Neuron (in vitro differentiated cells): ENCODE results near the genes PDE6G, PPP1R27, ALYREF and PCYT2.

DNA sequence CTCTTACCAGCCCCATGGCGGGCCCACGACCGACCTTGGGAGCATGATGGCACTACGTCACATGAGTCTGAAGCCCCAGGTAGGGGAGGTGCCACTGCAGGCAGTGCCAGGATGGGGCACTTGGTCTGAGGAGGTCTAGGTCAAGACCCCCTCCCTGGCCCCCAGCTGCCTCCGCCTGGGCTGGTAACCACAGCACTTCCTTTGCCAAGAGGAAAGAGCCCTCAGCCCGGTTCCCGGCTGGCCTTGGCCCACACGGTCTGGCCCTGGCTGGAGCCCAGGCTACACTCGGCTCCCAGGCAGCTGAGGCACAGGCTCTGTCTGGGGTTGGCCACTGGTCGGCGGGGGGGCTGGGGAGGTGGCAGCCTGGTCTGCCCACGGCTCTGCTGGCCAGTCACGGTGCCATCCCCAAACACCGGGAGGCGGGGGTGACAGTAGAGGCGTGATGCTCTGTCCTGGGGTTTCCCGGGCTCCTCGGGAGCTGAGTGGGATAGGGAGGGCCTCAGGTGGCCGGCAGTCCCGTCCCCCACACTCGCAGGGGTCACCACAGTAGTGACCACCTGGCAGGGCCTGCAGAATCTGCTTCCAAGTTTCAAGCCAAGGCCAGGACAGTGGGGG, 25.9 kb downstream of the BAHCC1 start:
- PRO-cap, result no peak

DNA sequence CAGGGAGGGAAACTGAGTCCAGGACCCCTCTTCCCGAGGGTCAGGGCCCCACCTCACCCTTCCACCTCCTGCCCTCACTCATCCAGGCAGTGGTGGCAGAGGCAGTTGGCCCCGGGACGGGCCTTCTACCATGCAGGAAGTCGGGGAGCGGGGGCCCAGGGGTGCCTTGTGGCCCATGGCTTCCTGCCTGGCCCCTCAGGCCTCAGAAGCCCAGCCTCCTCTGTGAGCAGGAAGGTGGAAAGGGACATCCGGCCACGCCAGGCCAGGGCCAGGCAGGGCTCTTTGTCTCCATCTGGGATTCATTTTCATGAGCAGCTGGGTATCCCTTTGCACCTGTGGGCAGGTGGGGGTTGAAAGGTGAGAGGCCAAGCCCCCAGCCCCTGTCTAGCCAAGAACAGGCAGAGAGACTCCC, 58.5 kb downstream of the BAHCC1 start:
- PRO-cap, result no peak

DNA sequence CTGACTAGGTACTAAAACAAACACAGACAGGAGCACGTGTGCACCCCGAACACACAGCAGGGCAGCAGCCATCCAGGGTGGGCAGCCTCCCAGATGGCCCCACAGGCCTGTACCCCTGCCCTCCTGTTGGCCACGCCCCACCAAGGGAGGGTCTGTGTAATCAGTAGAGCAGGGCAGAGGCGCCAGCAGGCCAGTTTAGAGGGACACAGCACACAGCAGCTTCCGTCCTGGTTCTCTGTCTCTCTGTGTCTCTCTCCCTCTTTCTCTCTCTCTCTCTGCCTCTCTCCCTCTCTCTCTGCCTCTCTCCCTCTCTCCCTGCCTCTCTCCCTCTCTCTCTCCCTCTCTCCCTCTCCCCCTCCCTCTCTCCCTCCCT, 21.4 kb downstream of the ACTG1 start:
- PRO-cap, result no peak

GRCh38 chr17:81494844-81495549, 17.6 kb downstream of the ACTG1 start:
- PRO-cap, result no peak

GRCh38 chr17:81509966-81510861, 2.4 kb downstream of the ACTG1 start:
- PRO-cap, result no peak

DNA sequence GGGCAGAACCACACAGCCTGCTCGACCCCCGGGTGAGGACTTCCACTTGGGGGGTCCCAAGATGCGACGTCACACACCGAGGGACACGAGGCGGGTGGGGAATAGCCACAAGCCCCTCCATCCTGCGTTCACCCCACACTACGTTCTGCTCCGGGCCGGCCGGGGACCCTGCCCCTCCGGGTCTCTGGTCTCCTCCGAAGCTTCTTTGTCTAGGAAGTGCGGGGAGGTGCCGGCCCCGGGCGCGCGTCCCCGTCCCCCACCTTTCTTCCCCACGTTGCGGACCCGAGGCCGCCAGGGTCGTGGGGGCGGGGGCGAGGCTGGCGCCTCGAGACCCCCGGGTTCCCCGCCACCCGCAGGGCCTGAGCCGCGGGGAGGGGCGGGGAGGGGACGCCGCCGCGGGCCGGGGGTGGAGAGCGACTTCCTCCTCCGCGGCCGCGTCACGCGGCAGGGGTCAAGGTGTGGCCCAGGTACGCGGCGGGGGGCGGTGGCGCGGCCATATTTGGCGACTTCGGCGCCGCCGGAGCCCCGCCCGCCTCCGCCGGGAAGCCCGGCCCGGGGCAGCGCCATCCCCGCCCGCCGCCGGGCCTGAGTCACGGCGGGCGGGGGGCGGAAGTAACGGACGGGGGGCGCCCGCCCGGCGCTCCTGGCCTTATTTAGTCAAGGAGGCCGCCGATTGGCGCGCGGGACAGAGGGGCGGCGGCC, 1.8 kb upstream of the ACTG1 start:
- PRO-cap, result bidirectional peak, plus-strand start at position 136 of the sequence, minus-strand start at position 186 of the sequence; bidirectional peak, plus-strand start at position 466 of the sequence, minus-strand start at position 460 of the sequence; bidirectional peak, plus-strand start outside the sequence, minus-strand start at position 594 of the sequence

DNA sequence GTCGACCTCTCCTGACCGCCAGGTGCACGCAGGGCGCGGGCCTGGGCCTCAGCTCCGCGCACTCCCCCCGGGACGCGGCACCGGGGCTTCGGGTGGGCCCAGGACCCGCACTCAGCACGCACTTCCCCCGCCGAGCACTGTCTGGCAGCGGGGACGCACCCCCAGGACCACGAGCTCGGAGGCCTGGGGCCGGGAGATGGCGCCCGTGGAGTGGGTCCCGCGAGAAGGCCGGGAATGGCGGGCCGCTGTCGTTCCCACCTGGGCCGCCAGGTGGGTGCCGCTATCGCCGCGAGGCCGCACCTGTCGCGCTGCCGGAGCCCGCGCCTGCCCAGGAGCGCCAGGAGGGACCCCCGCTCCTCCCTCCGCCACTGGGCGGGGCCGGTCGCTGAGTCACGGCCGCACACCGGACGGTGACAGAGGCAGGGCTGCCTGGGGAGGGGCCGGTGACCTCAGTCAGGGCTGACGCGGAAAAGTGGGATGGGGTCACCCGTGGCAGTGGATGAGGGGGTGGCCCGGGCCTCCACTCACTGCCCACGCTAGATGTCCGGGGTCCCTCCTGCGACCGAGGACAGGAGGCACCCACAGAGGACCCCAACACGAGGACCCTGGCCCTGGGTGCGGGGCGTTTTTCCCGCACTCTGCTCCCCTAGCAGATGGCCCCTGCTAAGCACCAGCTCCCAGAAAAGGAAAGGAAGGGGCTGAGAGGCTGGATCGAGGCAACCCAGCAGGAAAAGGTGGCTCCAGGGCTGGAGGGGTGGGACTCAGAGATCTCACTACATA, 6.8 kb upstream of the ACTG1 start:
- PRO-cap, result no peak

DNA sequence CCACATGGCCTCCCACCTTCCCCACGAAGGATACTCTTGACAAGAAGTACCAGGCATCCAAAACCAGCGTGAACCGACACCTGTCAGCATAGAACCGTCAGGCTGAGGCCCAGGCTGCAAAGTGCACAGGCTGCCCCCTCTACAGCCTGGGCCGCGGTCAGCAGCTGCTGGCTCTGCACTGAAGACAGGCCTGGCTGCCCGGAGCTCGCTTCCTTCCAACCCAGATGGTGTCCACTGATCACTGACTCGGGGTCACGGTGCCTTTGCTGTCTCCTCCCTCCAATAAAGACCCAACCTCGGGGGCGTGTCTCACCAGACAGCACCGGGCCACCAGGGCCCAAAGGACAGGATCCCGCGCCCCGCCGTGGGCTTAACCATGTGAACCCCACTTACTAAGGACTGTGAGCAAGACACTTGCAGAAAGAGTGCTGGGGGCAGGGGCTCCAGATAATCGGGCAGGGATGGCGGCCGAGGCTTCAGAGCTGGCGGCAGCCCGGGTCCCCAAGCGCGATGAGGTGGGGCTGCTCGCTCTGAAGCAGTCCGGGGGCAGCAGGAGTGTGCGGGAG, 731 bp downstream of the FAAP100 start:
- PRO-cap, result bidirectional peak, plus-strand start at position 315 of the sequence, minus-strand start at position 243 of the sequence

- PRO-cap, result no peak
Observed at GRCh38 chr17:81566150-81567170, 14.3 kb upstream of the FAAP100 start.

DNA sequence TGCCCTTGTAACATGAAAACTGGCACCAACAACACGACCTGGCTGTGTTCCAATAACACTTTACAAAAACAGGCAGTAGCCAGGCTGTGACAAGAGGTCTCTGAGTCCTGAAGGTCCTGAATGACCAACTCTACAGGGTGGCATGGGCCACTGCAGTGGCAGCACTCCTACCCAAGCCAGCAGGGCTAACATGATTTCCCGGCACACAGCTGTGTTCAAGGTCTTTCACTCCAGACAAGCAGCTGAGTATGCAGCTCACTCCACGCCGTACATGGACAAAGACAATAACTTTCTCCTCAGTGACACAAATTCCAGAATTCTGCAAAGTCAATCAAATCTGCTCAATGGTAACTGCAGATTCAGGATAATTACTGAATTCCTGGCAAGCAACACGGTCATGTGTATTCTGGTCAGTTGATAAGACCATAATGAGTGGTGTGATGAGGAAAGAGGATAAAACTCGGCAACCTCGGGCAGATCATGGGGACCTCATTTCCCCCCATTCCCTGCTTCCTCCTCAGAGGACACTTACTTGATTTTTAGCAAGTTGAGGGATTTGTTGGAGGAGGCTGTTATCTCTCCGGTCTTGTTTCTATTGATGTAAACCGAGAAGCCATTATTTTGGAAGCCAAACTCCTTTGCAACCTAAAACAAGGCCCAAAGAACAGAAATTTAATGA, 15.1 kb downstream of the NPLOC4 start:
- PRO-cap, result no peak

DNA sequence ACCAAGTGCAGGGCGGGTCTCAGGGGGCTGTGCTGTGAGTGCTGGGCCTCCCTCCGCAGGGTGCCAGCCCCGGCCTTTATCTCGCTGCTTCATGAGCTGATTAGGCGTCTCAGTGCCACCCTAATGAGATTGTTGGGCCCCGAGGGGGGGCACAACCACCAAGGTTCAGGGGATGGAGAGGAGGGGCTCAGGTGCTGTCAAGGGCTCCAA, at the start of gene PDE6G:
TSS of gene PDE6G (minus strand) at position 52 of the 210 bp plus-strand sequence.
- PRO-cap, result no peak

- PRO-cap, result no peak
Observed at GRCh38 chr17:81665166-81665738, 1.2 kb downstream of the OXLD1 start.

DNA sequence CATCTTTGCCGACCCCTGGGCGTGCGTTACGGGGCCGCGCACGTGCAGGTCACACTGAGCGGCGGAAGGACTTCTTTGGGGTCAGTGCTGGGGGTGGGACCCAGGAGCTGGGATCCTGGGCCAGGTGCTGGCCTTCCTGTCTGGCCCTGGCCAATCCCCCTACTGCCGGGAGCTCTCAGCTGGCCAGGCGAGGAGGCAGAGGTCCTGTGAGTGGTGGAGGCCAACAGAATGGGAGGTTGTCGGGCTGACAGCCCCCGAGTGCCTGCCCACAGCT, 2.0 kb downstream of the SLC25A10 start:
- PRO-cap, result bidirectional peak, plus-strand start outside the sequence, minus-strand start at position 164 of the sequence

GRCh38 chr17:81735160-81736531, 23.6 kb downstream of the SLC25A10 start:
- PRO-cap, result no peak

DNA sequence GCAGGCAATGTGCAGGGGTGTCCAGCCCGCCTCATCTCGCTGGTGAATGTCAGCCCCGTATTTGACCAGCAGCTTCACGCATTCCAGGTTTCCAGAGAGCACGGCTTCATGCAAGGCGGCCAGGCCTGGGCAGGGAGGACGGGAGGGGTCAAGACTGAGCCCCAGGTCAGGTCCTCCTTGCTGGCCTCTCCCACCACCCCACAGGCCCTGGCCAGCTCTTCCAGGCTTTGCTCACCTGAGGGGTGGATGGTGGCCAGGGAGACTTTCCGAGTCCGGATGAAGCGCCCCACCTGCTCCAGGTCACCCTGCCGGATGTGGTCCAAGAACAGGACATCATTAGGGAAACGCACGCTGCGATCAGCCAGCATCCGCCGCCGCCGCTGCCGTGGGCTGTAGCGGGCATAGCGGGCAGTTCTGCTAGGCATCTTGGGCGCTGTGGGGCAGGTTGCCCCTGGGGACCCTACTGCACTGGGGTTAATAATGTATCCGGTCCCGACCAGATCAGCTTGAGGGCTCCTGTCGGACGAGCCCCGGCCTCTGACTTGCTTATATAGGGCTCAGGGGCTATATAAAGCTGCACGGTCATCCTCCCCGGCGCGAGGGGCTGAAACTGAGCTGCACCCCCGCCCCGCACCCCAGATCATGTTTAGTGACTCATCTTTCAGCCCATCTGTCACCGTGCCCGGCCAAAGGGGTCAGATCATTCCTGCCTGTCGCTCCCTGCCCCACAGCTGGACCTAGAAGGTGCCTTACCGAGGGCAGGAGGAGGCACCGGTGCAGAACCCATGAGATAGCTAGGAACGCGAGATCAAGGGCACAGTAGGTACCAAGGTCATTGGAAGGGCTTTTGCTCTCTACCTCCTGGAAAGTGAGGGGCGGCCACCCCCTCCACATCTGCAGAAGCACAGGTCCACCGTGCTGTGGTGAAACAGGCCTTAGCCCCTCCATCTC, at the start of gene PPP1R27:
TSS of gene PPP1R27 (minus strand) at position 522 of the 951 bp plus-strand sequence.
- PRO-cap, result no peak

- PRO-cap, result no peak
Observed at GRCh38 chr17:81841266-81842047, 6.6 kb upstream of the PPP1R27 start.

- PRO-cap, result no peak
Observed at GRCh38 chr17:81858245-81859033, 1.9 kb downstream of the P4HB start.

GRCh38 chr17:81869170-81870318, 1.6 kb downstream of the ARHGDIA start:
- PRO-cap, result unidirectional peak, plus-strand start at chr17:81869547

DNA sequence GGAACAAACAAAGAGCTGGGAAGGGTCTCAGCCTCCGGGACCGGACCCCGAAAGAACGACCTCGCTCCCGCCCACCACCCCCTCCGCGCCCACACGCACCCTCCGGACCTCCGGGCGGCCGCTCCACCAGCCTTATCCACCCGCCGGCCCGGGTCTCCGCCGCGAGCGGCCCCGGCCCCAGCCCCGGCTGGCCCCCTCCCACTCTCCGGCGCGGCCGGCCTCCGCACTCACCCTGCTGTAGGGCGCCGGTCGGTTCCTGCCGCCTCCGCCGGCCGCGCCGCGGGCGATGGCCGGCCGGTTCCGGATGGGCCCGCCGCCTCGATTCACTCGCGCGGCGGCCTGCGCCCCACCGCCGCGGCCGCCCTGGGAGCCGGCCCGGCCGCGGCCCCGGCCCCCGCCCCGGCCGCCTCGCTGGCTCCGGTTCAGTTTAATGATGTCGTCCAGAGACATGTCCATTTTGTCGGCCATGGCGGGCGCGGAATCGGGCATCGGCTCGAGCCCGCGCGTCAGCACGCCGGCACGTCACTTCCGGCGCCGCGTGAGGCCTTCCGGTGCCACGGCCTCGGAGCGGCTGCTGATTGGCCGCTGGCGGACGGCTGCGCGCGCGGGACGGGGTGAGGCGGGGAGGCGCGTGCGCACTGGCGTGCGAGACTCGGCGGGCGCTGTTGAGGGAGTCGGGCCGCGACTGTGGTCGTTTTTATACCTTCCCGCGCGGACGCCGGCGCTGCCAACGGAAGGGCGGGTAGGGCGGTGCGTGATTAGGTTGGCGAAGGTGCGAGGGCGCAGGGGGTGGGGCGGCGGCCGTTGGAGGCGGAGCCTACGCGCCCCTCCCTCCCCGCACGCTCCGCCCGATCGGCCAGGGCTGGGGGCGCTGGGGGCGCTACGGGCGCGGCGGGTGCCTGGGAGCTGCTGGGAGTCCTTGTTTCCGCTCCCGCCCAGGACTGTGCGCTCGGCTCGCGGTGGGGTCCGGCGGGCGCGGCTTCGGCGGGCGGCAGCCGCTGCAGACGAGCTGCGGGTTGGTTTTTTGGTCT, at the start of gene ALYREF:
TSS of gene ALYREF (minus strand) at position 495 of the 1,031 bp plus-strand sequence.
- PRO-cap, result bidirectional peak, plus-strand start at position 632 of the sequence, minus-strand start at position 495 of the sequence; bidirectional peak, plus-strand start at position 922 of the sequence, minus-strand start at position 947 of the sequence

- PRO-cap, result unidirectional peak, minus-strand start at chr17:81911399
Observed at GRCh38 chr17:81911309-81912138, at the start of gene PCYT2. Gene PCYT2 (minus strand): TSS chr17:81911399.